ENCODE measurements around a stretch of chr19.

GRCh38 chr19:40341384-40342547, 6.4 kb downstream of the C19orf47 start:
- PRO-cap = bidirectional peak, plus-strand start at chr19:40341641, minus-strand start at chr19:40341629; bidirectional peak, plus-strand start at chr19:40342036, minus-strand start at chr19:40341956
- RAMPAGE, long total RNA, 3 experiments = start-site peak on the minus strand in 3 of 3 experiments, at chr19:40341933-40341960 at its widest, 128 to 578 reads per replicate

DNA sequence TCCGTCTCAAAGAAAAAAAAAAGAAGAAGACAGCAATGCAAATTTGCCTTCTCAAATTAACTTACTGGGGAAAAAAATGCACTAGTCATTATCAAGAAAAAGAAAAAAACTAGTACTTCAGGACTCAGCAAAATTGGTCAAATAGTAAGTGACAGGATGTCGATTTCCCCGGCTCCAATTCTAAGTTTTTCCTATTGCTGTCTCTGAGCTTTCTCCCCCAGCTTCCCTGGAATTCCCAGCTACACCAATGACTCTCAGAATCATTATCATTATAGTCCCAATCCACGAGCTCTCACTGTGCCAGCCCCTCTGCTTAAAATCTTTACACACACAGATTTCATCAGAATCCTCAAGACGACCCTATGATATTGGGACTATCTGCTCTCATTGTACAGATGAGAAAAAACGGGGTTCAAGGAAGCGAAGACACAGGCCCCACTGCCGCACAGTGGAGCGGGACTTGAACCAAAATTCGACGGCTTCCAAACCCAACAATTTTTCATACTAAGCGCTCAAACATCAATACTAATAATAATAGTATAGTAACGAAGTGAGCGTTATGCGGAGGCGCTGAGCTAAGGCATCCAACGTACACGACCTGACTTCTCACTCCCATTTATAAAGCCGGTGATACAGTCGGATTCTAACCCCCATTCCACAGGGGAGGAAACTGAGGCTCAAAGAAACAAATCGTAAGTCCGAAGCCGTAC, 517 bp downstream of the C19orf47 start:
- PRO-cap = no peak
- RAMPAGE, long total RNA, 3 experiments = no peak in any of the 3 experiments

DNA sequence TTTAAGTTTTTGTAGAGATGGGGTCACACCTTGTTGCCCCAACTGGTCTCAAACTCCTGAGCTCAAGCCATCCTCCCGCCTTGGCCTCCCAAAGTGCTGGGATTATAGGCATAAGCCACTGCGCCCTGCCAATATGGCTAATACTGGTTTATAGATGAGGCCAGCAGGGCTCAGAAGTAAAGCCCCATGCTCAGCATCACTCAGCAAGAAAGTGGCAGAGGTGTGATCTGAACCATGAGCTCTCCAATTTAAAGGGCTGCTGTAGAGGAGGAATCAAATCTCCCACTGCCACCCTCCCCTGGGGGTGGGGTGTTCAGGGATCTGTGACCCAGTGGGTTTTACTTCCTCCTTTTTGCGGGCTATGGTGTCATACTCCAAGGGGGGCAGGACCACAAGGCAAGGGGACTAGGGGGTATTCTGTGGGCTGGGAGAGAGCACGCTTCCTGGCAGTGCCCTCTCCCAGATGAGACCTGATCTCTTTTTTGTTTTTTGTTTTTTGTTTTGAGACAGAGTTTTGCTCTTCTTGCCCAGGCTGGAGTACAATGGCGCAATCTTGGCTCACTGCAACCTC, 10.2 kb downstream of the PLD3 start:
- PRO-cap = no peak
- RAMPAGE, long total RNA, 3 experiments = no peak in any of the 3 experiments

DNA sequence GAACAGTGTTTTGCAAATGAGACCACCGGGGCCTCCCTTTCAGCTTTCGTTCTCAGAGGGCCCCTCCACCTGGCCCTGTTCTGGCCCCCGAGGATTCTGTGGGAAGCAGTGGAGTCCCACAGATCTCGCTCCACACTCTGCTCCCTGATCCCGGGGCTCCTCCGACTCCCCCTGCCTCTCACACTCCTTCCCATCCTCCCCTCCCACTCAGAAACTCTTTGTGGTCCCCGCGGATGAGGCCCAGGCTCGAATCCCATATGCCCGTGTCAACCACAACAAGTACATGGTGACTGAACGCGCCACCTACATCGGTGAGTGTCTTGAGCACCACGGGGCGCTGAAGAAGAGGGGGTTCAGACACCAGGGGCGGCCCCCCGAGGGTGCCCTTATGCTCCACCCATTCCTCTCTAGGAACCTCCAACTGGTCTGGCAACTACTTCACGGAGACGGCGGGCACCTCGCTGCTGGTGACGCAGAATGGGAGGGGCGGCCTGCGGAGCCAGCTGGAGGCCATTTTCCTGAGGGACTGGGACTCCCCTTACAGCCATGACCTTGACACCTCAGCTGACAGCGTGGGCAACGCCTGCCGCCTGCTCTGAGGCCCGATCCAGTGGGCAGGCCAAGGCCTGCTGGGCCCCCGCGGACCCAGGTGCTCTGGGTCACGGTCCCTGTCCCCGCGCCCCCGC, 12.3 kb downstream of the HIPK4 start:
- PRO-cap = no peak
- RAMPAGE, long total RNA, 3 experiments = no peak in any of the 3 experiments

DNA sequence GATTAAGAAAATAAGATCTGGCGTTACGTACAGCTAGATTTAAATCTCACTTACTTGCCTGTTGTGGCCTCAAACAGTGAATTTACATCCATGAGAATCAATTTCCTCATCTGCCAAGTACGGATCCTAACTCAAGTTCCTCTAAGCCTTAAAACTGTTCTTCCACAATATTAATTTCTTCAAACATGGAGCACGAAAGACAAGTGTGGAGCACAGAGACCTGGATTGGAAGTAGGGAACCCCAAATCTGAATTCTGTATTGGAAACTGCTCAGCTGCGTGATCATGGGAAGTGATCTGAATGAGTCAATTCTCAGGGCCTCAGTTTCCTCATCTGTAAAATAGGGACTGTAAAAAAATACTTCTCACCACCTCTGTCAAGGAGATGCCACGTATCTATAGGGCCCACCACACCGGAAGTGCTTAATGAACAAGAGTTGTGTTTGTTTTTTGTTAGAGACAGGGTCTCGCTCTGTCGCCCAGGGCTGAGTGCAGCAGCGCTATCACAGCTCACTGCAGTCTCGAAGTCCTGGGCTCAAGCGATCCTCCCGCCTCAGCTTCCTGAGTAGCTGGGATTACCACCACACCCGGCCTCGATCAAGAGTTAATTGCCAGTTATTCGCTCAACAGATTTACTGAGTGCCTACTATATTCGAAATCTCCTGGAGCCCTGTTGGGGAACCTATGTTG, 1.7 kb downstream of the SERTAD3 start:
- PRO-cap = no peak
- RAMPAGE, long total RNA, 3 experiments = no peak in any of the 3 experiments

DNA sequence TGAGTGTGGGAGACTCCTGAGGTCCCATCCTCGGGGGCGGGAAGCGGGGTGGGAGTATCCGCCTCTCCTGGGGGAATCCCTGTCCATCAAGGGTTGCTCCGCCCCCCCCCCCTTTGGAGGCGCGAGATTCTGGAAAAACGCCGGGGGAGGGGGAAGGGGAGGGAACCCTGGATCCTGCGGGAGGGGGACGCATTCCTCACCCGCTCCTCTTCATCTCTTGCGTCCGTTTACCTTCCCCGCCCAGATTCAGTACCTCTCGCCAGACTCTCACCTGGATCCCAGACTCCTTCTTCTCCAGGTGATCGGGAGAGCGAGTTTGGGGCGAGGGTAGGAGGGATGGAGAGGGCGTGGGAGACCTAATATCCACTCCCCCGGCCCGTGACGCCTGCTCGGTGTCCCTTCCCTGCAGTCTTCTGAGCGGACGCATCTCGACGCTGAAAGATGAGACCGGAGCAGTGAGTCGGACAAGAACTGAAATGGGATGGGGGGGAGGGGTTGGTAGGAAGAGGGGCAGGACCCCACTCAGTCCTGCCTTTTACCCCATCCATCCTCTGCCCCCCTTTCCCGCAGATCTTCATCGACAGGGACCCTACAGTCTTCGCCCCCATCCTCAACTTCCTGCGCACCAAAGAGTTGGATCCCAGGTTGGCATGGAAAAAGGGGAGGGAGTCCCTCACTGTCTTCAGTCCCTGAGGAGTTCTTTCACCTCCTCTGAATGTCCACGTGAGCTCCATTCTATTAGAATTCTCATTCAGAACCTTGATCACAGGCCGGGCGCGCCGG, 505 bp downstream of the SHKBP1 start:
- PRO-cap = no peak
- RAMPAGE, long total RNA, 3 experiments = no peak in any of the 3 experiments

DNA sequence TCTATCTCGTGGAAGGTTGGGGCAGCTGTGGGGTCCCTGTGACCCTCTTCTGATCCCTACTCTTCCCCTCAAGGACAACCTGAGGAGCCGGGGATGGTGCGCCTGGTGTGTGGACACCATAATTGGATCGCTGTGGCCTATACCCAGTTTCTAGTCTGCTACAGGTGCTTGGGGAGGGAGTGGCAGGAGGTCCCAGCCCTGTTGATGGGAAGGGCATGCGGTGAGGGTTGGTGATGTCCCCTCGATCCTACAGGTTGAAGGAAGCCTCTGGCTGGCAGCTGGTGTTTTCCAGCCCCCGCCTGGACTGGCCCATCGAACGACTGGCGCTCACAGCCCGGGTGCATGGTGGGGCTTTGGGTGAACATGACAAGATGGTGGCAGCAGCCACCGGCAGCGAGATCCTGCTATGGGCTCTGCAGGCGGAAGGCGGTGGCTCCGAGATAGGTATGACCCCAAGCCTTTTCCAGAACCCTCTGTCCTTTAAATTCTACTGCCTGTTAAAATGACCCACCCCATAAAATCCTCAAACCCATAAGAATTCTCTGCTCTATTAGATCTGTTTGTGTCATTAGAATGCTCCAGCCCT, 3.9 kb downstream of the SHKBP1 start:
- PRO-cap = no peak
- RAMPAGE, long total RNA, 3 experiments = no peak in any of the 3 experiments

GRCh38 chr19:40590535-40591067, 10.6 kb upstream of the LTBP4 start:
- PRO-cap = no peak
- RAMPAGE, long total RNA, 3 experiments = no peak in any of the 3 experiments

- PRO-cap = no peak
- RAMPAGE, long total RNA, 3 experiments = no peak in any of the 3 experiments
Observed at GRCh38 chr19:40618955-40619660, 17.9 kb downstream of the LTBP4 start.

GRCh38 chr19:40663988-40664480, 26.4 kb downstream of the NUMBL start:
- PRO-cap = unidirectional peak, minus-strand start at chr19:40664066
- RAMPAGE, long total RNA, 3 experiments = no peak in any of the 3 experiments

DNA sequence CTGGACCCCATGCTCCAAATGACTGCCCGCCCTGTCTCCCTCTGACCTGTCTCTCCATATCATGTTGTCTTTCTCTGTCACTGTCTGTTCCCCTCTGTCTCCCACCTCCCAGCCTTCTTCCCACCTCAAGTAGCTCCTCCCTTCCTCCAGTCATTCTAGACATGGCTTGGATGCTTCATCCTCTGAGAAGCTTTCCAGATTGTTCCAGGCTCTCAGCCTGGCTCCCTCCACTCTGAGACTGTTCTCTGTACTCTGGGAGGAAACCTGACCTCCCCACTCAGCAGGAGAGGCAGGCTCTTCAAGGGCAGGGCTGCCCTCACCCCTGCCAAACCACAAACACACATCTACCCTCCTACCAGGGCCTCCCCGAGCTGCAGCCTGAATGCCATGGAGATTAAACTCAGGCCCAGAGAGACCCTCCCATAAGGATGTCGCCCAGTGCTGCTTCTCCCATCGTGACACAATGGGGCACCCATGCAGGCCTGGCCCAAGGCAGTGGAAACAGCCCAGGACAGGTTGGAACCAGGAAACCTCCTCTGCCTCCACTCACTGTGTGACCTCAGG, 16.2 kb downstream of the NUMBL start:
- PRO-cap = no peak
- RAMPAGE, long total RNA, 3 experiments = no peak in any of the 3 experiments

GRCh38 chr19:40739978-40740660, 10.2 kb downstream of the ACTMAP start:
- PRO-cap = no peak
- RAMPAGE, long total RNA, 3 experiments = no peak in any of the 3 experiments

- PRO-cap = bidirectional peak, plus-strand start at chr19:40810888, minus-strand start at chr19:40810748; unidirectional peak, plus-strand start at chr19:40811194
- RAMPAGE, long total RNA, 3 experiments = no peak in any of the 3 experiments
Observed at GRCh38 chr19:40810587-40811458, 11.8 kb downstream of the EGLN2 start.

- PRO-cap = no peak
- RAMPAGE, long total RNA, 3 experiments = no peak in any of the 3 experiments
Observed at GRCh38 chr19:40908231-40908862, 26.3 kb upstream of the CYP2A7 start.

DNA sequence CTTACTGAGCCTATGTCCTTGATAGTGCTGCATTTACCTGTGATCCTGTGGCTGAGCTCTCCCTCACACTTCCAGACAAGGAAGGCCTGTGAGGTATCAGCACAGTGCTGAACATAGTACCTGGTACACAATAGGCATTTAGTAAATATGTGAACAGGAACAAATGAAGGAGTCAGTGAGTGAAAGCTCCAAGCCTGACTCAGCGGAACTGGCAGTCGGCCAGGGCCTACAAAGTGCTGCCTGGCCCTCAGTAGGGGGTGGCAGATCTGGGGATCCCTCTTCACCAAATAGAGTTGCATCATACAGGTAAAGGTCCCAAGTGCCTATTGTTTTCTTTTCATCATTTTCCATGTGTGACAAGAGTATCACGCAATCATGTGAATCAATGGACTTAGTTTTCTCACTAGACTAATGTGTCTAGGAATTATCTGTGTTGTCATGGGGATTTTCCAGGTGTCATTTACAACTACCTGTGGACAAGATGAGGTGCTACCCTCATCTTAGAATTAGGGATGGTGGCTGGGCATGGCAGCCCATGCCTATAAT, 9.2 kb downstream of the CYP2B6 start:
- PRO-cap = no peak
- RAMPAGE, long total RNA, 3 experiments = no peak in any of the 3 experiments

DNA sequence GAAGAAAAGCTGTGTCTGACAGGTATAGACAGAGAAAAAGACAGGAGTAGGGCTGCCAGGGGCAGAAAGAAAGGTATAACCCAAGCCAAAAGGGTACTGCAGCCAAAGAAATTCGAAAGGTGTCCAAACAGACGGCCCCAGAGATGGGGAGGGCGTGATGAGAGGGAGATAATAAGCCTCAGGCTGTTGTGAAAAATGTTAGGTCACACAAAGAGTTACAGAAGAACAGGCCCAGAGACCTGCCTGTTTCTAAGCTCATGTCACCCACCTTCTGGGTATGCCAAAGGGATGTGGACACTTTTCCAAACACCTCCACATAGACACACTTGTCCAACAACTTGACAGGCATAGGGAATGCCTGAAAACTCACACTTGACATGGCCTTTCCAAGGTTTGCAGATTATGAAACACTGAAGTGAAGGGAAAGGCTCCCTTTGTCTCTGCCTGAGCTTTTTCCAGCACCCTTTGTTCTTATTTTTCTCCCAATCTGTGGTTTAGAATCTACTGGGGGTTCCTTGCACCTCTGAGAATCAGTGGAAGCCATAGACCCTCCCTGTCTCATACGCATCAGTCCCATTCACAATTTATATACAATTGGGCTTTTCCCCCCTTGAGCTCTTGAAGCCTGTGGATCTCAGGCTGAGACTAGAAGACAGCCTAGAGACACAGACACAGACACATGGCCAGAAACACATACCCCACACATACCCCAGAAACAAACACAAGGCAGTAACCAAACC, 24.2 kb downstream of the CYP2B6 start:
- PRO-cap = no peak
- RAMPAGE, long total RNA, 3 experiments = no peak in any of the 3 experiments

DNA sequence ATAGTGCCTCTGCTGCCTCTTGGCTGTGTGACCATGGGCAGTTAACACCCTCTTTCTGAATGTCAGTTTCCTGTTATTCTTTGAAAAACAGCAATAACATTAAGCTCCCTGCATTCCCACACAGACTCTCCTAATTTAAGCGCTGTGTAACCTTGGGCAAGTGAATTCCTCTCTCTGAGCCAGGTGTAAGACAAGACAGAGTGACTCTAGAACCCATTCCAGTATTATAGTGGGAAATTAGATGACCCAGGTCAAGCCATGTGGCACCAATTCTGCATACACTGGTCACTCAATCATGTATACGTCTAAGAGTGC, 4.6 kb downstream of the TGFB1 start:
- PRO-cap = no peak
- RAMPAGE, long total RNA, 3 experiments = no peak in any of the 3 experiments

- PRO-cap = no peak
- RAMPAGE, long total RNA, 3 experiments = no peak in any of the 3 experiments
Observed at GRCh38 chr19:41505879-41506249, 62.9 kb downstream of the ERICH4 start.

DNA sequence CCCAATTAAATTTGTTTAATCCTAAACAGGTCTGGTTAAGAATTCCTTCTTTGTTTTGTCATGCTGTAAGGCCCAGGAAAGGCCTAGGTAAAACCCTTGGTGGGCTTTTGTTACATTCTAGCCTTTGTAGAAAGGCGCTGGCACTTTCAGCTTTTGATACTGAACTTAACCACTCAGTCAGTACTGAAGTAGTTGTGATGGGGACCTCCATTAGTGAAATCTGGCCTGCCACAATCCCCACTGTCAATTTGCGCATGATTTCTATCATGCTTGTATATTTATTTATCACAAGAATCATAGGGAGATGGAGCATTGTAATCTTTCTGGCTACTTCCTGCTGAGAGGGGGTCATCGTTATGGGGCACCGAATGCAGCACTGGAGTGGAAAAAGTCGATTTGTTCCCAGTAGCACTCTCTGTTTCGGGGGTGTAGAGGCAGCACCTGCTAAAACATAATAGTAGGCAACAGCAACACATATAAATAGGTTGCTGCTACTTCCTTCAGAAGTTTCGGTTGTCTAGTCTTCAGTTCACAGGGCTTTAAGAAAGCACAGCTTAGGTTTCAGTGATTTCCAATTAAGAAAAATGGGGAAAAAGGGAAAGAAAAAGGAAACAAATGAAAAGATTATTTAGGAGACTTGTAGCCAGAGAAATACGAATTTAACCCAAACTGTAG, 23.5 kb upstream of the CEACAM21 start:
- PRO-cap = no peak
- RAMPAGE, long total RNA, 3 experiments = no peak in any of the 3 experiments

DNA sequence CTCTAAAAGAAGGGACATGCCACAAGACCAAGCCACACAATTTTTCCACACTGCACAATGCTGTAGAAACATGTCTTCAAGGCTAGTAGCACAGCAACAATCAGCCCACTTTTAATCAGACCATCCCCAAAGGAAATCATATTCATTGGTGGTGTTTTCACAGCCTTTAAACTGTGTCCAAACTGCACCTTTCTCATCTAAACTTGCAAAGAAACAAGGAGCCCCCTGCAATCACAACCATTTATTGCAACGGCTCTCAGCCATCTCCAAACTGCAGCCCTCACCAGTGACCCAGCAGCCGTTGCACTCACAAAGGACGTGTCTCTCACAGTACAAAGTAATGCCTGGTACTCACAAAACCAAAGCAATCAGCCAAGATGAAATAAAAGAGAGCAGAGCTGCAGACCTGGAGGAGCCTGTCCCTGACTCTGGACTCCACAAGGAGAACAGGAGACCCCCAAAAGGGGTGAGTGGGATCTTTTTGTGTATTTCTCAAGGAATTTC, 20.3 kb upstream of the CEACAM21 start:
- PRO-cap = no peak
- RAMPAGE, long total RNA, 3 experiments = no peak in any of the 3 experiments

All from gastrocnemius medialis (tissue), 3 donors.